Thyroid gland (tissue), 7 donors: ENCODE data around the genes GYG1, TM4SF1, COMMD2 and ANKUB1.

GRCh38 chr3:148157064-148157435, 540.7 kb upstream of the AGTR1 start:
- PRO-cap, 2 experiments = no peak in any of the 2 experiments
- RAMPAGE, long total RNA, 5 experiments = no peak in any of the 5 experiments

- PRO-cap, 2 experiments = no peak in any of the 2 experiments
- RAMPAGE, long total RNA, 5 experiments = no peak in any of the 5 experiments
Measured at GRCh38 chr3:148856362-148857413, 8.4 kb upstream of the CPA3 start.

- PRO-cap, 2 experiments = no peak in any of the 2 experiments
- RAMPAGE, long total RNA, 5 experiments = no peak in any of the 5 experiments
Measured at GRCh38 chr3:148975059-148975740, 16.1 kb upstream of the GYG1 start.

GRCh38 chr3:148991121-148991684, at the start of gene GYG1:
Gene GYG1 (plus strand): TSS chr3:148991540.
- PRO-cap, 2 experiments = peak in 2 of 2 experiments; most common plus-strand start chr3:148991540 (in 2); most common minus-strand start chr3:148991393 (in 1)
- RAMPAGE, long total RNA, 5 experiments = start-site peak on the plus strand in 1 of 5 experiments, at chr3:148991484-148991594 at its widest, 134 reads per replicate

- PRO-cap, 2 experiments = no peak in any of the 2 experiments
- RAMPAGE, long total RNA, 5 experiments = no peak in any of the 5 experiments
Measured at GRCh38 chr3:149197542-149198106, 24.0 kb downstream of the CP start.

DNA sequence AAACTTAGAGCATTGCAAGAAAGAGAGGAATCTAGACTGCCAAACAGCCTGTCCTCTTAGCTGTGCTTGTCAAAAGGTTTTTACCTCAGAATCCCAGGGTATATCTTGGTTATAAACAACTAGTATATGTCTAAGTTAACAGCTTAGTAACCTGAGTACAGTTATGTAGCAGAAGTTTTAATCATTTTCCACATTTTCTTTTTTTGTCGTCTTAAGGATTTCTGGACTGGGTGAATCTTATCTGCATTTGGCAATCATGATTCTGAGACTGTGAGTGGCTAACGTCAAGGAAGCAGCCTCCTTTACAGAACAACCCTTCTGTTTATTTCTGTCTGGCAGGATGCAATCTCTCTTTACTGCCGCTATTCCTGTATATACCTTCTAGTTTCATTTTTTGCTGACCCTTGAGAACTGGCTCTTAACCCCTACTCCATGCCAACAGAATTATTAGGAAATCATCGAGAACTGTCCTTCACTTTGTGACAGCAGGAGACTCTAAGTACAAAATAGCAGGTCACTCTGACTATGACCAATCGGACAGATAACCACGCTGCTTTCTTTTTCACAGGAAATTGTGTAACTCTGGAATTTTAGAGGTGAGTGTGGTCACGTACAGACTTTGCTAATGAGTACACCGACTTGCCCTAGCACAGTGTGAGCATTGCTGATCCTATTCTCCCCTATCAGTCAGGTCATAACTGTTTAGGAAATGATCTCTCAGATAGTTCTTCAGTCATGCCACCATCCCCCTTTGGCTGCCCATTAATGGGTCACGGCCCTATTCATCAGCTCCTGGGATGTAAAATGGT, 3.4 kb upstream of the CP start:
- PRO-cap, 2 experiments = peak in 2 of 2 experiments; most common plus-strand start position 587 of the sequence (in 1); most common minus-strand start position 543 of the sequence (in 2)
- RAMPAGE, long total RNA, 5 experiments = no peak in any of the 5 experiments

DNA sequence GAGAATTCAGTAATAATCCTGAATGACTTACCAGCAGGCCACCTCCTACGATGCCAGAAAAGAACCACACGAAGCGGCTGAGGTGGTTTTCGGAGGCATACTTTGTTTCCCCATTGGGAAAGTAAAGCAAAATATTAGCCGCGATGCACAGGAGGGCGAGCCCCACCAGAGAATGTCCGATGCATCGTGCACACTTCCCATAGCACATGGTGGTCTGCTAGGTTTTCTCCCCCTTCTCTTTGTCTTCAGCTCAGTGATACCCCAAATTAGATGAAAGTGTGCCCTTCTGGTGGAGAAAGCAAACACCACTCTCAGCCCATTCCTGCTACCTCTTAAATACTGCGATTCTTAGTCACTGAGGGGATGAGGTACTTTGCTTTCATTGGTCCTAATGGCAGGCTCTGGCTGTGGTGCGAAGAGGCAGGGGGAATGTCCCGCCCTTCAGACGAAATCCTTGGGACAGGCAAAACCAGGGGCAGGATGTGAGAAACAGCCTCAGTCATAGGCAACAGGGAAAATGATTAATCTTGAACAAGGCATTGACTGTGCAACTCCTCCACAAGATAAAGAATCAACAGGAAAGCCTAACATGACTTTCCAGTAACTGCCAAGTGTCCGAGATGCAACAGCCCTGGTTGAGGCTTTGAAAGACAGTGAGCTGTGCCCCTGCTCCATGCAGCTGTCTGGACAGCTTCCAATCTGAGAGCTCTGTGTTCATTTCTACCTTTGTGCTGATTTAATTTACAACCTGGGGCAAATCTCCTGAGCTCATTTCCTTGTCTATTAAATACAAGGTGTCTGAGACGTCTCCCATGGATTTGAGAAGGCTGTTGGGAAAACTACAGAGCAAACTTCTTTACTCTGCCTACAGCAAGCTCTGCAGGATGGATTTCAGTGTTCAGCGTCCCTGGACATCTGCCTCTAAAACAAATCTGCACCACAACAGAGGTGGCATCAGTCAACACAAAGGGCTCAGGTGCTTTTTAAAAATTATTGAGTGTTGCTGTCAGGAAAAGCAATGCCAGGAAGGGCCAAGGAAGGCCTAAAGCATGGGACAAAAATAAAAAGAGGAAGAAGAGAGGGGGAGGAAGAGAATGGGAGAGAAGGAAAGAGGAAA, at the start of gene TM4SF1:
Gene TM4SF1, minus strand, starts transcription at position 310 of the 1,117 bp plus-strand sequence.
- PRO-cap, 2 experiments = peak in 2 of 2 experiments; most common plus-strand start position 444 of the sequence (in 2); most common minus-strand start position 307 of the sequence (in 1)
- RAMPAGE, long total RNA, 5 experiments = start-site peak on the minus strand in 4 of 5 experiments, centred at positions 320 to 360 of the sequence, 194 to 1,297 reads per replicate

GRCh38 chr3:149395395-149396154, 18.1 kb upstream of the TM4SF1 start:
- PRO-cap, 2 experiments = peak in 1 of 2 experiments; most common plus-strand start chr3:149395868 (in 1); most common minus-strand start chr3:149395774 (in 1)
- RAMPAGE, long total RNA, 5 experiments = no peak in any of the 5 experiments

DNA sequence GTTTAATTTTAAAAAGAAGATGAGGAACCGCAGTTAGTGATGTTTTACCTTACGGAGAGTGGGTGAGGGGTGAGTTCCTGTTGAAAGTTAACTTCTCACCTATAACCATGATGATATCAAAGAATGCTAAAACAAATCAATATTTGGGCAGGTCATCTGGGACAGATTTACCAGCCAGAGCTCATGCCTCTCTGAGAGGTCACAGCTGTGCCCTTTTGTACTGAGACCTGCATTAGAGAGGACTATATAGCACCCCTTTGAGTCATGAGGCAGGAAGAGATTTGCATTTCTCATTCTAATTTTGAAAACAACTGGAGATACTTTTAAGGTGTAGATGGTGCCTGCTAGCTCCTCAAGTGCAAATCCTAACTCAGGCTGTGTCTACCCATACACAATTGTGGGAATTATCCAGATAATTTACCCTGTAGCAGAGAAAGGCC, 6.0 kb upstream of the TM4SF4 start:
- PRO-cap, 2 experiments = no peak in any of the 2 experiments
- RAMPAGE, long total RNA, 5 experiments = no peak in any of the 5 experiments

DNA sequence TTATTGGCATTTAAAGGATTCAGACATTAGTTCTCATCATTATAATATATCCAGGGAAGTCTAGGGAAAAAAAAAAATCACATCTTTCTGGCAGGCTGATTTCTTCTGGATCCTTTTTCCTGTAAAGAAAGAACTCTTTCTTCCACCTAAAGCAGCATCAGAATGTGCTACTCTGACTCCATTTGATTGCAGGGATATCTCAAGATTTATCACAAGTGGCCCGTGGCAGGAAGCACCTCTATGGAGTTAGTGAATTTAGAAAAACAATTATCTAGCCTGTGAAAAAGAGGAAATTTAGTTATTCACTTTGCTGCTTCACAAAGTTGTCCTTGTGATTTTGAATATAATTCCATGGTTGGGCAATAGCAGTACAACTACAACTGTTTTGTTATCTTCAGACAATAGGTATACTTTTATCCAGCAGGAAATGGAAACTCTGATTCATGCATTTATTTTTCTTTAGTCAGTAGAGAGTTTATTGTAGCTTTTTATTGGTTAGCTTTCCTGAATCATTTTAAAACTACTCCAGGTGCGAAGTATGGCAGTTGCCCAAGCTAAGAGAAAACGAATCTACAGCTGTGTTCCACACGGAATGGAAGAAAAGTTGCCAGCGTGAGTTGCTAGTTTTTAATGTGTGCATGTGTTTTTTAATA, 80.2 kb downstream of the TM4SF4 start:
- PRO-cap, 2 experiments = no peak in any of the 2 experiments
- RAMPAGE, long total RNA, 5 experiments = no peak in any of the 5 experiments

GRCh38 chr3:149581456-149582369, 76.1 kb downstream of the WWTR1 start:
- PRO-cap, 2 experiments = peak in 1 of 2 experiments; most common plus-strand start chr3:149582169 (in 1); most common minus-strand start chr3:149581851 (in 1)
- RAMPAGE, long total RNA, 5 experiments = no peak in any of the 5 experiments

- PRO-cap, 2 experiments = no peak in any of the 2 experiments
- RAMPAGE, long total RNA, 5 experiments = no peak in any of the 5 experiments
Measured at GRCh38 chr3:149593259-149593714, 64.5 kb downstream of the WWTR1 start.

- PRO-cap, 2 experiments = no peak in any of the 2 experiments
- RAMPAGE, long total RNA, 5 experiments = no peak in any of the 5 experiments
Measured at GRCh38 chr3:149642967-149643618, 14.7 kb downstream of the WWTR1 start.

DNA sequence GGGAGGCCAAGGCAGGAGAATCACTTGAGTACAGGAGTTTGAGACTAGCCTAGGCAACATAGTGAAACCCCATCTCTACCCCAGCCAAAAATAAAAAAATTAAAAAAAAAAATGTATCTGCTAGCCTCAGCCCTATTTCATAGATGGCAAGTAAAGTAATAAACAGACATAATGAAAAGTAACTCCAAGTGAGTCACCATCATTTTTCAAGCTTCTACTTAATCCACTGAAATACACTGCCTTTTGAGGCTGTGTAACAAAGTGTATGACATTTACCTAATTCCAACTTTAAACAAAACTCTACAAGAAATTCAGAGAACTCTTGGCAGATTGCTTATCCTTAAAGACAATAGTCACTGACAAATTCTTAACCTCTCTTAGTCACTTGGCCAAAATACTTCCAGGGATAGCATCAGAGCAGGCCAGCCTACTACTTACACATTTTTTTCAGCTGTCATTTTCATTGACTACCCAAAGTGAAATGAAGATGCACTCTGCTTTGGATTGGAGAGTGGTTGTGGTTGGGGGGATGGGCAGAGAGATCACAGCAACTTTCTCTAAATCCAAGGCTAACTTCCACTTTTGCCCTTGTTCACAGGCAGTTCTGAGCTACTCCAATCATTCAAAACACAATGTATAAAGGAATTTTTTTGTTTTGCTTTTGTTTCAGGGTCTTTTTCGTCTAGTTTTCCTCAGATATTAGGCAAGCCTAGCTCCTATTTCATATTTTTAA, 3.6 kb downstream of the WWTR1 start:
- PRO-cap, 2 experiments = no peak in any of the 2 experiments
- RAMPAGE, long total RNA, 5 experiments = no peak in any of the 5 experiments

DNA sequence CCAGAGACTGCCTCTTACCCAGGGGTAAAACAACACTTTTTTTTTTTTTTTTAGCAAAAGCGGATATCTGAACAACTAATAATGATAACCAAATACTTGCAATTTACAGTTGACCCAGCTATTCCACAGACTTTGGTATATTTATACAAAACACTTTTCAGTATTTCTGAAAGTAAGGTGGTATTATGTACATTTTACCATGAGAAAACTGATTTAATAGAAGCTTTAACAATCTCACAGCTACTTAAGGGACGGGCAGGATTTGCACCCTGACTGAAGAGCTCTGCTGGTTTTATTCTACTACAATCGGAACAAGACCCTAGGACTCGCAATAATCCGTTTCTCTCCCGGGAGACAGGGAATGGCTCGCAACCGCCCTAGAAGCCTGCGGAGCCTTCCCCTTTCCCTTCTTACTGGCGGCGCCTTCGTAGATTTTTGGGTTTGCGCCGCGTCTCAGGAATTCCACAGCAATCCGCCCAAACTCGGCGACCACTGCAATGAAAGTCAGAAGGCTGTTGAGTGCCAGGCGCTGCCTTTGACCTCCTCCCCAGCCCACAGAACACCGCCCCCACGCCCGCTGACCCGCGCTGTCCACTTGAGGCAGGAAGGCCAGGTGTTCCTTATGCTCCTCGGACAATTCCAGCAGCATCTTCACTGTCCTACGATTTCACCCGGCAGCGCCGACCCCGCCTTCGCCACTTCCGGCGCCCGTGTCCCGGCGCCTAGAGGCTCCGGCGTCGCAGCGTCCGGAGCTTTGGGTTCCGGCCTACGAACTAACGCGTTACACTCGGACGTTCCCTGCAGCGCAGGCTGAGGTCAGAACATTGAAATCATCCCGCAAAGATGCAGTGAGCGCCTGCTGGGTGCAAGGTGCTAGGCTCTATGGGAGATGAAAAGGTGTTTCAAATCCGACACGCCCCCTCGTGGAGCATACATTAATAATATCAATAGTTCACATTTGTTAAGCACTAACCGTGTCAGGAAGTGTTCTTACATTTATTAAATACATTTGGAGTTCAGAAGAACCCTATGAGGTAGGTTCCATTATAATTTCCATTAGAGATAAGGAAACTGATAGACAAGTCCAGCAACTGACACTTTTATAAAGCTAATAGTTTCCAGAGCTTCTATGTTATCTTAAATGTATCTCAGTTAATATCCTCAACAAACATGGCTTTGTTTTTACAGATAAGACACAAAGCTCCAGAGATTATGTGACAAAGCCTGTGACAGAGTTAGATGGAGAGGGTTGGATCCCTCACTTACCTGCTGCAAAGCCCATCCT, at the start of gene COMMD2:
Gene COMMD2, minus strand, starts transcription at position 694 of the 1,285 bp plus-strand sequence.
- PRO-cap, 2 experiments = peak in 2 of 2 experiments; most common plus-strand start position 764 of the sequence (in 1); most common minus-strand start position 694 of the sequence (in 2)
- RAMPAGE, long total RNA, 5 experiments = start-site peak on the minus strand in 5 of 5 experiments, centred at positions 665 to 687 of the sequence, 91 to 1,959 reads per replicate

DNA sequence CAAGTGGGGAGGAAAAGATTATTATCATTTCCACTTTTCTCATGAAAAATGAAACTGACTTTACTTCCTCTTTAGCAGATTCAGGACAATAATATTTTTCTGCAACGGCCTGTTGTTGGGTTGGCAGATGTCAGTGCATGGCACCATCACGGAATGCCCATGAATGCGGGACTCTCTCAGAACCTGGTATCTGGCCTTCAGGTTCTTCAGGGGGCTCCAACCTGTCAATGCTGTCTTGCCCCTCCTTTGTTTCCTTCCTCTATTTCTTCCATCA, 11.1 kb downstream of the ANKUB1 start:
- PRO-cap, 2 experiments = no peak in any of the 2 experiments
- RAMPAGE, long total RNA, 5 experiments = no peak in any of the 5 experiments

- PRO-cap, 2 experiments = no peak in any of the 2 experiments
- RAMPAGE, long total RNA, 5 experiments = no peak in any of the 5 experiments
Measured at GRCh38 chr3:149792385-149792844, at the start of gene ANKUB1. Gene ANKUB1 (minus strand): TSS chr3:149792554.

DNA sequence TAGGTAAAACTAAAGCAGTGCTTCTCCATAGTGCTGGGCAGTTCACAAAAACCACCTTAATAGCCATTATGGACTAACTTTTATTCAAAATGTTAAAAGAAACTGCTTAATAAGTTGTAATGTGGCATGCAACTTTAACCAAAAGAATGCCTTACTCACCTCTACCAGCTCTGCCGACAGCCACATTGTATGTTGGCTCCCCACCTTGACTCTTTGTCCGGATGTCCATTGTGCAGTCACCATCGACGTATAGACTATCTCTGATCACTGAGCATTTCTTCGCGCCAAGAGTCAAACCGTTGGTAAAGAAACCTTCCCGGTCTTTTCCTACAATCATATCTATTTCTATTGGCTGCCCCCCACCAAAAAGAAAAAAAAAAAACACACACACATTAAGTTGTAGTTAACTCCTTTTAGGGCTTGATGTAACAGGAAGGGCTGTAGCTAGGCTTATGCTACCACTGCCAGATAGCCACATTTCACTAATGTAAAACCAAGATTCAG, 2.4 kb downstream of the PFN2 start:
- PRO-cap, 2 experiments = no peak in any of the 2 experiments
- RAMPAGE, long total RNA, 5 experiments = no peak in any of the 5 experiments

GRCh38 chr3:150039048-150039265, 68.3 kb upstream of the PFN2 start:
- PRO-cap, 2 experiments = no peak in any of the 2 experiments
- RAMPAGE, long total RNA, 5 experiments = no peak in any of the 5 experiments

- PRO-cap, 2 experiments = peak in 1 of 2 experiments; most common minus-strand start chr3:150349826 (in 1)
- RAMPAGE, long total RNA, 5 experiments = no peak in any of the 5 experiments
Measured at GRCh38 chr3:150349522-150350139, 58.5 kb upstream of the TSC22D2 start.